Placental pericyte (primary cell): ENCODE measurements around the genes TBC1D9B, MAPK9, FLT4 and OR2V2.

- CAGE, long polyA plus RNA, result no peak
These were observed at the start of gene TBC1D9B for GRCh38 chr5:179907114-179908334. TSS of gene TBC1D9B (minus strand) at chr5:179907897.

- CAGE, long polyA plus RNA, result no peak
These were observed 55.3 kb upstream of the TBC1D9B start for GRCh38 chr5:179962873-179963548.

DNA sequence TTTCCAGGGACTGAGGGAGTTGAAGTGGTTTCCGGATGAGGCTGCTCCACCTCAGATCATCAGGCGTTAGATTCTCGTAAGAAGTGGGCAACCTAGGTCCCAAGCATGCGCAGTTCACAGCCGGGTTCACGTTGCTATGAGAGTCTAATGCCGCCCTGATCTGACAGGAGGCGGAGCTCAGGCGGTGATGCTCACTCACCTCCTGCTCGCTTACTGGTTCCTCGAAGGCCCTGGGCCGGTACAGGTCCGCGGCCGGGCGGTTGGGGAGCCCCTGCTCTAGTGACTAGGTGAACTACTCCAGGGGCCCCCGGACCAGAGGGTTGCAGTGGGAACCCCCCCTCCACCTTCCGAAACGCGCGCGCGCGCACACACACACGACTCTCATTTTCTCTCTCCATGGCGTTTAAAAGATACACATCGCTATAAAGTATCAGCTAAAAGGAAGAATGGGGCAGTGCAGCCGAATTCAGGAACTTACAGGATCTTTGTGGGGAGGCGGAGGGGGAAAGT lies 1.1 kb upstream of the RNF130 start:
- CAGE, long polyA plus RNA, result no peak

- CAGE, long polyA plus RNA, result no peak
These were observed 11.7 kb upstream of the RNF130 start for GRCh38 chr5:180083015-180083846.

- CAGE, long polyA plus RNA, result no peak
These were observed 65.2 kb upstream of the RNF130 start for GRCh38 chr5:180136533-180137322.

GRCh38 chr5:180170021-180170681 lies 38.9 kb downstream of the RASGEF1C start:
- CAGE, long polyA plus RNA, result no peak

- CAGE, long polyA plus RNA, result no peak
These were observed at the start of gene MAPK9 for GRCh38 chr5:180291801-180292998. TSS of gene MAPK9 (minus strand) at chr5:180292083.

- CAGE, long polyA plus RNA, result no peak
These were observed 6.8 kb downstream of the CNOT6 start for GRCh38 chr5:180500409-180501857.

DNA sequence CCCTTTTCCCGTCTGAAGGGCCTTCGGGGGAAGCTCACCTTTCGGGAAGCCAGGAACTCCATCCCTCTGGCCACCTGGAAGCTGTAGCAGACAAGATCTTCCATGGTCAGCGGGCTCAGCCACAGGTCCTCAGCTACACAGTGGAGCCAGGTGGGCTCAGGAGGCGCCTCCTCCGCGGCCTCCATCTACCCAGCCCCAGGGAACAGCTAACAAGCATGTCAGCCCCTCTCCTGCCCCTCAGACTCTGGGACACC lies 25.5 kb upstream of the SCGB3A1 start:
- CAGE, long polyA plus RNA, result no peak

DNA sequence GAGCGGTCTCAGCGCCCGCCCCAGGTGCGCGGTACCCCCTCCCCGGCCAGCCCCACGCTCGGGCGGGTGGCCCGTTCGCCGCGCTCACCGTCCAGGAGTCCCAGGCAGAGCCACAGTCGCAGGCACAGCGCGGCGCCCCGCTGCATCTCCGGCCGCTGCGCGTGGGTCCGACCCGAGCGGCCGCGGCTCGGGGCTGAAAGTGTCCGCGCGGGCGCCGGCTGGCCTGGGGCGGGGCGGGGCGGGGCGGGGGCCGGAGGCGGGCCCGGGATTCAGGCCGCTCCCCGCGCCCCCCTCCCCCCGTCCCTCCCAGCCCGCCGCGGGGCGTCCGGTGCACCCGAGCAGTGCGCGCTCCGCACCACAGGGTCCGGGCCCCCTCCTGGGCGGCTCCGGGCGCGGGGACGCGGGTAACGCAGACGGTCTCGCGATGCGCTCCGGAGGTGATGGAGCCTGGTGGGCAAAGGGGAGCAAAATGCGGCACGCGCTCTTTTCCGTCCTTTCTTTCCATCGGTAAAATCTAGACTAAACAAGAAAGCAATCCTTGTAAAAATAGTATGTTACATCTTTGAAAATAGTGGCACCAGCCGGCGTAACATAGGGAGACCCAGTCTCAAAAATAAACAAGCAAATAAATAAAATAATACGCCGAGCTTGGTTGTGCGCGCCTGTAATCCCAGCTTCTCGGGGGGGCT lies at the start of gene FLT4:
TSS of gene FLT4 (minus strand) at position 201 of the 689 bp plus-strand sequence.
- CAGE, long polyA plus RNA, result no peak

- CAGE, long polyA plus RNA, result no peak
These were observed 27.6 kb upstream of the MGAT1 start for GRCh38 chr5:180830061-180830784.

GRCh38 chr5:180860241-180861107 lies 602 bp downstream of the ZFP62 start:
- CAGE, long polyA plus RNA, result no peak

DNA sequence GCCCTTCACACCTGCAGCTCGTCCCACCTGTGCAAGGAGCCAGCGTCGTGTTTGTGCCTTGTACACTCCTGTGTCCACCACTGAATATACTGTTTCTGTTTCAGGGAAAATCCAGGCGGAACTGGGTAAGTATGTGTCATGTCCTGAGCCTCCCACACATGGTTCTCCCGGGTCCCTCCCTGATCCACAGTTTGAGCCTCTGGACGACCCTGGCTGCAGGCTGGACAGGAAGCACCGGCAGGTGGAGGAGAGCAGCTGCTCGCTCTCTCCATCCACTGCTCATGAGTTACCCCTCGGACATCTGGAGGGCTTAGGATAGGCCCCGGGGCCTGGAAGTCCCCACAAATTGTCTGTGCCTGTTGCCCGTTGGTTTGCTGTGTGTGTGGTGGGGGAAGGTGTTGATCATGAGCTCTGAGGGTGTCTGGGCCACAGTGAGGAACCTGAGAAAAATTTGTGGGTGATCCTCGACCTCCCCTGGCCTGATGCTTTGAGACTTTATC lies 40.3 kb upstream of the BTNL3 start:
- CAGE, long polyA plus RNA, result no peak

DNA sequence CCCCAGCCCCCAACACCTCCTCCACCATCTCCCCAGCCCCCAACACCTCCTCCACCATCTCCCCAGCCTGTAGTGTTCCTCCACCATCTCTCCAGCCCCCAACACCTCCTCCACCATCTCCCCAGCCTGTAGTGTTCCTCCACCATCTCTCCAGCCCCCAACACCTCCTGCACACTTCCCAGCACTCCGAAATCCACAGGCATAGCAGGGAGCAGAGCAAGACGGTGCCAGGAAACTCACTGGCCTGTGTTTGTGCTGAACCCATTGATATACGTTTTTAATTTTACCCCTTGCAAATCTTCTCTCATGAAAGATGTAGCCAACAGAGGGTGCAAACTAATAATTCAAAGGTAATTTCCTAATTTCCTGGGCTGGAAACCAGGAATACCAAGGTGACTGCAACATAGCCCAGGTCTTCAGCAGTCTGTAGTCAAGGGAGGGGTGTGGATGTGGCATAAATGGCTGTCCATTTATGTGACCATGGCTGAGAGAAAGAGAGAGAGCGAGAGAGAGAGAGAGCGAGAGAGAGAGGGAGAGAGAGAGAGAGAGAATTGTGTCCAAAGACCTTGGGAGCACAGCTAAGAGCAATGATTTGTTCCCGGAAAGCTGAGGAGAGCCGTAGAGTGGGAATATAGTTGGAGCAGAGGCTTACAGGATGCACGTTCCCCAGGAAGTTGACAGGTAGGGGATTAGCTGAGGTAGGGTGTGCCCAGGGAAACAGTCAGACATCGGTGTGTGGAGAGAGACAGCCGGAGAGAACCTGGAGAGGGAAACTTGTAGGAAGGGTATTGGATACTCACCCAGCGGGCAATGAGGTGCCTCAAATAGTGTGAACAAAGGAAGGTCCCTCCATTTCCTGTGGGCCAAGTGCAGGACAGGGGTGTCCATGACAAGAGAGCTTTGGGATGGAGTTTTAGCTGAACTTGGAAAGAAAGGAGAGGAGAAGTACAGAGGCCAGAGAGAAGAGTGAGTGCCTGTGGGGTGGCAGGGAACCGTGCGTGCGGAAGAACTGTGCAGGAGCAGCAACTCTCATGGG lies 6.4 kb downstream of the BTNL9 start:
- CAGE, long polyA plus RNA, result no peak

DNA sequence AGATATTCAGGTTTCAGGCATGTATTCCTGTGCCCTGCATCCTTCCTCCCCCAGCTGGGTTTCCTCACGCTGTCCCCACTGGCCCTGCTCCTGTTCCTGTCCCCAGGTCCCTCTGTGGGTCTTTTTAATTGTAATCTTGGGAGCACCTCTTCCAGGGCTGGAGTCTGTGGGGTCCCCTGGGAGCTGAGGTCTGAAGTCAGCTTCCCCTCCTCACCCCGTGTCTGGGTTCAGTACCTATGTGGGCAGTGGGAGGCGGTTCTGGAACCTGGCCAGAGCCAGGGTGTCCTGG lies at the start of gene OR2V2:
TSS of gene OR2V2 (plus strand) at position 226 of the 289 bp plus-strand sequence.
- CAGE, long polyA plus RNA, result no peak

DNA sequence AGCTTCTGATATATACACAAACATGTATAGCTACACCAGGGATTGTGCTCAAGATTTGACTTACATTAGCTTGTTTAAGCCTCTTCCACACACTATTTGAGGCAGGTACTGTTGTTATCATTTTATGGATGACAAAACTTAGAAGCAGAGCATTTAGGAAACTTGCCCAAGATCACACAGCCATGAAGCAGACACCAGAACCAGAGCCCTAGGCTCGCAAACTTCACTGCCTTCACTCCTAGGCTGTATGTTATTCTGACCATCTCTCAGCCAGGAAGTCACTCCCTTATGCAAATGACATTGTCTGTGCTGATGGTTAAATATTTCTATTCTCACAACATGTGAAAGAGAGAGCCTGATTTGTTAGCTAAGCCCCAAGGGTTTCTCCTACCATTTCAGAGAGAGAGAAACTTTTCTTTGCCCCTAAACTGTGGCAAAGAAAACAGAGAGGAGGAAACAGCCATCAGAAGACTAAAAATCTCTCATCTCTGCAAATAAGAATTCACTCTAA lies 26.4 kb upstream of the TRIM52 start:
- CAGE, long polyA plus RNA, result no peak